Bronchial lymph node (tissue), 1 donor: ENCODE data around the genes TMC4, TTYH1, KIR3DL3 and GP6.

DNA sequence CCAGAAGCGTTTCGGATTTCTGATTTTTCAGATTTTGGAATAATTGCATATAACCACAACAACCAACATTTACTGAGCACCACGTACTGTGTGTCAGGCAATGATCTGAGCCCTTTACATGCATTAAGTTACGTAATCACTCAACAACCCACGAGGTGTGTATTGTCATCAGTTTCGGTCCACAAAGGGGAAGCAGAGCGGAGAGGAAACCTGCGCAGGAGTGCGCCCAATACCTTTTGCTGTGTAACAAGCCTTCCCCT lies 20.7 kb upstream of the NLRP12 start:
- PRO-cap = no peak

- PRO-cap = no peak
Measured at GRCh38 chr19:54035828-54036254, 27.9 kb downstream of the VSTM1 start.

DNA sequence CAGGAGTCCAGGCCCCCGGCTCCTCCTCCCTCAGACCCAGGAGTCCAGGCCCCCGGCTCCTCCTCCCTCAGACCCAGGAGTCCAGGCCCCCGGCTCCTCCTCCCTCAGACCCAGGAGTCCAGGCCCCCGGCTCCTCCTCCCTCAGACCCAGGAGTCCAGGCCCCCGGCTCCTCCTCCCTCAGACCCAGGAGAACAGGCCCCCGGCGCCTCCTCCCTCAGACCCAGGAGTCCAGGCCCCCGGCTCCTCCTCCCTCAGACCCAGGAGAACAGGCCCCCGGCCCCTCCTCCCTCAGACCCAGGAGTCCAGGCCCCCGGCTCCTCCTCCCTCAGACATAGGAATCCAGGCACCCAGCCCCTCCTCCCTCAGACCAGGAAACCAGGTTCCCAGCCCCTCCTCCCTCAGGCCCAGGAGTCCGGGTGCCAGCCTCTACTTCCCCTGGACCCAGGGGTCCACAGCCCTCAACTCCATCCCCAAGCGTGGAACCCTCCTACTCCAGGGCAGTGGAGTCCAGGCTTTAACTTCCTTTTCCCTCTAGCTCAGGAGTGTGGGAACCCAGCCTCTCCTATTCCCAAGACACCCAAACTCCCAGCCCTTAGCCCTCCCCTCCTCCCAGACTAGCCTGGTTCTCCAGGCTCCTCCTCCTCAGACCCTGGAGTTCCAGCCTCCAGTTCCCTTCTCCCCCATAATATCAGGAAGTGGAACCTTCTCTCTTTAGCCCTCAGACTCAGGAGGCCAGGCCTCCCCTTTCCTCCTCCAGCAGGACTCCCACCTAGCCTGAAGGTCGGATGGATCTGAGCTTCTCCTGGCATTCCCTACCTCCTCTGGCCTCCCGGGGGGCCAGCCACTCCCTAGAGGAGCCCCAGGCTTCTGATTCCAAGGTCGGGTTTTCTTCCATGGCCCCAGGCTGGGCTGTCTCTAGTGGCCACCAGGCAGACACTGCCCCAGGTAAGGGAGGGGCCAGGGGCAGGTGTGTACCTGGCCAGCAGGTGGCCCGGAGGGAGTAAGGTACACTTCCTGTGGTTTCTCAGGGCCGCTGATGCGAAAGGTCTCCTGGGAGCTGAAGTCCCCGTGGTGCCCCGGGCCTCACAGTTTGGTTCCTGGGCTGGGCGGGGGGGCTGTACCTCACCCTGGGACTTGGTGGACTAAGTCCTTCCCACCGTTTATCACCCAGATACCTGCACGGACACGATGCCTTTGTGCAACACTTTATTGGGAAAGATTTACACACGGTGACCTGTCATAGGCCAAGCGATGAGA lies at the start of gene TMC4:
TMC4 (minus strand) TSS at position 939 of the 1,258 bp plus-strand sequence.
- PRO-cap = unidirectional peak, plus-strand start at position 722 of the sequence

DNA sequence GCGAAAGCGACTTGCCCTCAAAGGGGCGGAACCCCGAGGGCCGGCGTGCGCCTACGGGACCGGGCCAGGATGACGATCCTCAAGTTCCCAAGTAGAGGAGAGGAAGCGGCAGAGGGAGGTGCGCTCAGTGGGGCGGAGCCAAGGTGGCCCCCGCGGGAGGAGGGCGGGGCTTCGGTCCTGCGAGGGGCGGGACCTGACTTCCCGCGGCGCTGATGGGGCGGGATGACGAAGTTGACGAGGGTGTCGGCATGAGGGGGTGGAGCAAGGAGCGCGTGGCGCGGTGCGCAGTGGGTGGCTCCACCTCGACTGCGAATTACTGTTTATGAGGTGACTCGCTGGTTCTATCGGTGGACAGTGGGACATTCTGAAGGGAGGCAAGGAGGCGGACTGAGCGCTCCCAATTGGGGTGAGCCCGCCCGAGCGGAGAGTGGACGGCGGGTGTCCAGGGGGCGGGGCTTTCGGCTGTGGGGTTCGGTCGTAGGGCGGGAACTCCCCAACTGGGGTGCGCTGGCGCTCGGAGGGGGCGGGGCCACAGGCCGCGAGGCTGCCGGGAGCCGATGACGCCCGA lies 749 bp upstream of the MBOAT7 start:
- PRO-cap = bidirectional peak, plus-strand start at position 20 of the sequence, minus-strand start outside the sequence; bidirectional peak, plus-strand start at position 249 of the sequence, minus-strand start at position 89 of the sequence

GRCh38 chr19:54276651-54277457 lies 4.1 kb downstream of the LILRB2 start:
- PRO-cap = no peak

DNA sequence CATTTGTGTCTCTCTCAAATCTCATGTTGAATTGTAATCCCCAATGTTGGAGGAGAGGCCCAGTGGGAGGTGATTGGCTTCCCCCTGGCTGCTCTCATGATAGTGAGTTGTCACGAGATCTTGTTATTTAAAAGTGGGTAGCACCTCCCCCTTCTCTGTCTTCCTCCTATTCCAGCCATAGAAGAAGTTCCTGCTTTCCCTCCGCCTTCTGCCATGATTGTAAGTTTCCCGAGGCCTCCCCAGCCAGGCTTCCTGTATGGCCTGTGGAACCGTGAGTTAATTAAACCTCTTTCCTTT lies 3.8 kb downstream of the LILRA4 start:
- PRO-cap = unidirectional peak, minus-strand start at position 96 of the sequence

- PRO-cap = no peak
Measured at GRCh38 chr19:54345883-54346450, 7.0 kb upstream of the LILRA4 start.

DNA sequence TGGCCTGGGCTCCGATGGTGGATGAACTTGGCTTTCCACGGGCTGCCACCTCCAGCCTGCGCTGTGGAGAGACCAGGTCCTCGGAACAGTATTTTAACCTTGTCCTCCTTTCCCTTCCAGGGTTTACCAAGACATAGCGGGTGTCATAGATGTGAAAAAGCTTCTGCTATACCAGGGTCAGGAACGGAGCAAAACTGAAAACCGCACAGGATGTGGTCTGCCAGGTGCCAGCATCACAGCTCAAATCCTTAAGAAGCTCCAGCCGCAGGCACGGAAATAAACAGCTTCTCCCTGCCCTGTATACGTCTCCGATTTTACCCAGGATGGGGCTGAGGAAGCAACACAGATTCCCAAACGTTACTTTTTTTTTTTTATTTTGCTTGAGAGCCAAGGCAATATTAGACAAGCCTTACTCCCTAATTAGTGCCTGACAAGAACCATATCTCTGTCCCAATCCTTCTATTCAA lies 5.7 kb upstream of the LAIR1 start:
- PRO-cap = no peak

GRCh38 chr19:54415152-54415746 lies at the start of gene TTYH1:
Gene TTYH1 (plus strand): TSS chr19:54415464.
- PRO-cap = unidirectional peak, minus-strand start at chr19:54415403

- PRO-cap = no peak
Measured at GRCh38 chr19:54458298-54458860, 5.2 kb downstream of the LENG9 start.

- PRO-cap = unidirectional peak, minus-strand start at chr19:54552038
Measured at GRCh38 chr19:54551889-54552350, 21.7 kb upstream of the LILRA2 start.

- PRO-cap = no peak
Measured at GRCh38 chr19:54624189-54624715, 6.0 kb upstream of the LILRB1 start.

- PRO-cap = no peak
Measured at GRCh38 chr19:54724124-54724669, at the start of gene KIR3DL3. Gene KIR3DL3 (plus strand): TSS chr19:54724442.

DNA sequence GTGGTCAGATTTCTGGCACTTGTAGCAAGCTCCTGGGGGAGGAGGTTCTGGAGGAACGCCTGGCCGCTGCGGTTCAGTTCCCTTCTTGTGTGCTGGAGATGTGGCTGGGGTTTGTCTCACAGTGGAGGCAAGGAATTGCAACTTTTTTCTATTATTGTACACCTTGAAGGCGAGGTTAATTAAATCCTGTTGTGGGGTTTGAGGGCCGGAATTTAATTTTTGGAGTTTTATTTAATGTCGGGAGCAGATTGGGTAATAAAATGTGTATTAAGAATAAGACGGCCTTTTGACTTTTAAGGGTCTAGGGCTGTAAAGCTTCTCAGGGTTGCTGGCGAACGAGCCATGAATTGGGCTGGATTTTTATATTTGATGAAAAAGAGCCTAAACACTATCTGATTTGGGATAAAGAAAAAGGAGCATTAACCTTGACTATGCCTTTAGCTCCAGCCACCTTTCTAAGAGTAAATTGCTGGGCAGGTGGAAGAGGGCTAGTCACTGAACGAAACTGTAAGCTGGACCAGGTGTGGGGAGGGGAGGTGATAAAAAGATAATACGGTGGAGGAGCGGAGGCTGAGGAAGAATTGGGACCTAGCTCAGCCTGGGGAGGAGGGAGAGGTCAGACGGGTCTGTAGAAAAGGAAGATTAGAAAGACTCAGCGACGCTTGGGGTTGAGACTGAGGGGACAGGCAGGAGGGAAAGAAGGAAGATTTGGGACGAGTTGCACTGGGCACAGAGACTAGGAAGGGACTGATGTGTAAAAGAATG lies 27.7 kb downstream of the GP6 start:
- PRO-cap = no peak

DNA sequence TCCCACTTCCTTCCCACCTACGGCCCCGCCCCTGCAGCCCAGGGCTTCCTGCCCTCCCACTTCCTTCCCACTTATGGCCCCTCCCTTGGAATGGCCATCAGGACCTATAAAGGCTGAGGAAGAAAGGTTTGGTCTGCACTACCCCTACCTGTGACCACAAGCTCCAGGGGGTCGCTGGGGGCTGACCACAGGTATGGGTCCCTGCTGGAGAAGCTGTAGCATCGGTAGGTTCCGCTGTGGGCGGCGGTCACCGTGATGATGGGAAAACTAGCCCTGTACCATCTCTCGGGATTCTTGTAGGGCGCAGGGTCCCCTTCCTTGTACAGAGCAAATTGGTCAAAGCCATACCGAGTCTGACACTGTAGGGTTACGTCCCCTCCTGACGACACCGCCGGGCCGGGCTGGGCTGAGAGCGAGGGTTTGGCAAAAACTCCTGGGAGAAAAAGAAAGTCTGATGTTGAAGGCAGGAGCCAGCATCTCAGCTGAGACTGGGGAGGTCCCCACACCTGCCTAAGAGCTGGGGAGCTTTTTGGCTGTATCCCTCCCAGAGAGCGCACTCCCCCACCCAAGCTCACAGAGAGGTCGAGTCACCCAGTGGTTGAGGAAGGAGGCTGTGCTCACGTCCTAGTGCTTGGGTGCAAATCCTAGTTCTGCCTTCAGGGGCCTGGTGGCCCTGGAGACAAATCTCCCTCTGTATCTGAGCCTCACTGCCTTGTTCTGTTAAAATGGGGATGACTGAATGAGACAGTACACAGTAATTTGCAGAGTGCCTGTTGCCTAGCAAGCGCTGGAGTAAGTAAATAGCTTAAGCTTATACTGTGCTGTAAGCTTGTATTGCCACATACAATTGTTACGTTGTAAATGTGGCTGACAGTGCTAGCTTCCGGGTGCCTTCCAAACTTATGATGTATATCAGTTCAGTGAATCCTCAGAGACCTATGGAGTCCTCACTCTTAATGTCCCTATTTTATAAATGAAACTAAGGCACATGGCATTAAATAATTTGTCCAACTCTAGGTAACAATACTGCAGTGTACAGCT lies 10.3 kb downstream of the GP6 start:
- PRO-cap = no peak

- PRO-cap = no peak
Measured at GRCh38 chr19:55038028-55038621, at the start of gene GP6. Gene GP6 (minus strand): TSS chr19:55038264.

DNA sequence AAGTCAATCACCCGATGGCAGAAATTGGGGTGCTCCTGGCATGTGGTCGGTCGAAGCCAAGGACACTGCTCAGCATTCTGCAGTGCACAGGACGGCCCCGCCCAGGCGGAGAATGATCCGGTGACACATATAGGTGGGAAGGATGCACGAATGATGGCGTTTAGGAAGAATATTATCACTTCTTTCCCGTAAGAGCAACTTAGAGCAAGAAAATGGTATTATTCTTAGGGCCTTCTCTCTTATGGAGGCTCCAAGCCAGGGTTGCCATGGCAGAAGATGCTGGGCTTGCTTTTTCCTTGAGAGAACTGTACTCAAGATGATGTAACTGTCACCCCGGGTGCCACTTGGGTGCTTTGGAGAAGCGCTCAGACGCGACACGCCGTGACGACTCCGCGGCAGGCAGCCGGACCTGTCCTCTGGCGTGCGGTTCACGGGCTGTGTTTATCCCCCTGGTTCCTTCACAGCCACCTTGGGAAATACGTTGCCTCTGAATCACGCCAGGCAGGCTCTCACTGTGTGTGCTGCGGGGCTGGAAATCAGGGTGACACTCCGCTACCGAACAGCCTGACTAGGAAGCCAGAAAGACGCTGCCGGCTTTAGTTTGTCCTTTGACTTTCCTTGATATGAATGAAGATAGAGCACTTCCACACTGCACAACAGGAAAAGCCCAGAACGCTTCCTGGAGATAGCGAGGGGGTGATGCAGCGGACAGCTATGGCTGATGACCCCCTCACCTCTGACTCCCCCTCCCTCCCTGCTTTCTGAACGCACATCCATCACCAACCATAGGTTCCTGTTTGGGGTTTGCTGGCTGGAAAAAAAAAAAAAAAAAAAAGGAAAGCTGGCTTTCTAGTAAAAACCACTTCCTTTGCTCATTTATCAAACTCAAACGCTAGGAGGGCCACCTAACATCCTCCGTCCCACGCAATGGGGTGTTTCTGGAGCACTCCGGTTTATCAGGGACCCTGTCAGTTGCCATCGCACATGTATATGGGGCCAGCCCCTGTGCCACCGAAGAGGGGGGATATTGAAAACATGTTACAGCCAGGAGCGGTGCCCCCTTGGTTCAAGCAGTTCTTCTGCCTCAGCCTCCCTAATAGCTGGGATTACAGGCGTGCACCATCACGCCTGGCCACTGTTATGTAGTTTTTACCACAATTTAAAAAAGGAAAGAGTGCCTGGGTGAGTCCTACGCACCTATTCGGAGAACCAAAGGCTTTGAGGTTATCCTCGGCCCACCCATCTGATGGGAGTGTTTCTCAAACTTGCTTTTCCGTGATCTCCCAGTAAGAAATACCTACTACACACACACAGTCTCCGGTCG lies 3.7 kb upstream of the GP6 start:
- PRO-cap = no peak

DNA sequence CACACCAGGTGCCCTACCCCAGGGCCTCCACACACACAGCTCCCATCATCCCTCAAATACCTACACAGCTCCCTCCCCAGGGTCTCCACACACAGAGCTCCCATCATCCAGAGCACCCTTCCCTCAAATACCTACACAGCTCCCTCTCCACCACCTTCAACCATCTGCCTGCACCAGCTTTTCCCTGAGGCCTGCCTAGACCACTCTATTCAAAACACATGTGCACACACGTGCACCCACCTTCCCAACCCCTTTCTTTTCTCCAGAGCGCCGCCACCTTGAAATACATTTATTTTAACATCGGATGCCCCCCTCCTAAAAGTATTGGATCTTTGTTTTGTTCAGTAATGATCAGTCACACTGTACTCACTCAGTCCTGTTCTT lies 14.0 kb downstream of the EPS8L1 start:
- PRO-cap = no peak

DNA sequence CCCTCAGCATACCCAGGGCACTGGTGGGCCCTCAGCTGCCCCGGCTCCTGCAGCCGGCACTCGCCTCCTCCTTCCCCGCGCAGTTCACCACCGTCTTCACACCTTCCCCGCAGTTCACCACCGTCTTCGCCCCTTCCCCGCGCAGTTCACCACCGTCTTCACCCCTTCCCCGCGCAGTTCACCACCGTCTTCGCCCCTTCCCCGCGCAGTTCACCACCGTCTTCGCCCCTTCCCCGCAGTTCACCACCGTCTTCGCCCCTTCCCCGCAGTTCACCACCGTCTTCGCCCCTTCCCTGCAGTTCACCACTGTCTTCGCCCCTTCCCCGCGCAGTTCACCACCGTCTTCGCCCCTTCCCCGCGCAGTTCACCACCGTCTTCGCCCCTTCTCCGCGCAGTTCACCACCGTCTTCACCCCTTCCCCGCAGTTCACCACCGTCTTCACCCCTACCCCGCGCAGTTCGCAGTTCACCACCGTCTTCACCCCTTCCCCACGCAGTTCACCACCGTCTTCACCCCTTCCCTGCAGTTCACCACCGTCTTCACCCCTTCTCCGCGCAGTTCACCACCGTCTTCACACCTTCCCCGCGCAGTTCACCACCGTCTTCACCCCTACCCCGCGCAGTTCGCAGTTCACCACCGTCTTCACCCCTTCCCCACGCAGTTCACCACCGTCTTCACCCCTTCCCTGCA lies 20.6 kb downstream of the PPP1R12C start:
- PRO-cap = no peak

- PRO-cap = no peak
Measured at GRCh38 chr19:55098600-55099286, 18.7 kb downstream of the PPP1R12C start.